HGPS cell (cell line): ENCODE data around the genes CNOT6 and BTNL3.

DNA sequence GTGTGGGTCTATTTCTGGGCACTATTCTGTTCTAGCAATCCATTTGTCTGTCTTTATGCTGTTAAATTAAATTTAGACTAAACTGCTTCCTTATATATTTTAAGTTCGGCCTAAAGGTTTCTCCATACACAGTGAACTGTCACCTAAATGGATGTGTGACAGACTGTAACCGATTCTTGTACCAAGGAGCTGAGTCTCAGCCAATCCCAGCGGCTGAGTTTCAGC, 15.6 kb upstream of the TBC1D9B start:
- RRBS, result no CpG with 5 or more reads among the region's 3 CpGs

GRCh38 chr5:179970229-179970765, 62.6 kb upstream of the TBC1D9B start:
- RRBS, result no CpG with 5 or more reads among the region's 3 CpGs

- RRBS, result no CpG with 5 or more reads among the region's 22 CpGs
Measured at GRCh38 chr5:180080589-180081372, 9.2 kb upstream of the RNF130 start.

- RRBS, result no CpG with 5 or more reads among the region's 9 CpGs
Measured at GRCh38 chr5:180242457-180243430, 33.7 kb upstream of the RASGEF1C start.

GRCh38 chr5:180291030-180291800, 668 bp downstream of the MAPK9 start:
- RRBS, result 1% methylated on average over 22 of the region's 56 CpGs

DNA sequence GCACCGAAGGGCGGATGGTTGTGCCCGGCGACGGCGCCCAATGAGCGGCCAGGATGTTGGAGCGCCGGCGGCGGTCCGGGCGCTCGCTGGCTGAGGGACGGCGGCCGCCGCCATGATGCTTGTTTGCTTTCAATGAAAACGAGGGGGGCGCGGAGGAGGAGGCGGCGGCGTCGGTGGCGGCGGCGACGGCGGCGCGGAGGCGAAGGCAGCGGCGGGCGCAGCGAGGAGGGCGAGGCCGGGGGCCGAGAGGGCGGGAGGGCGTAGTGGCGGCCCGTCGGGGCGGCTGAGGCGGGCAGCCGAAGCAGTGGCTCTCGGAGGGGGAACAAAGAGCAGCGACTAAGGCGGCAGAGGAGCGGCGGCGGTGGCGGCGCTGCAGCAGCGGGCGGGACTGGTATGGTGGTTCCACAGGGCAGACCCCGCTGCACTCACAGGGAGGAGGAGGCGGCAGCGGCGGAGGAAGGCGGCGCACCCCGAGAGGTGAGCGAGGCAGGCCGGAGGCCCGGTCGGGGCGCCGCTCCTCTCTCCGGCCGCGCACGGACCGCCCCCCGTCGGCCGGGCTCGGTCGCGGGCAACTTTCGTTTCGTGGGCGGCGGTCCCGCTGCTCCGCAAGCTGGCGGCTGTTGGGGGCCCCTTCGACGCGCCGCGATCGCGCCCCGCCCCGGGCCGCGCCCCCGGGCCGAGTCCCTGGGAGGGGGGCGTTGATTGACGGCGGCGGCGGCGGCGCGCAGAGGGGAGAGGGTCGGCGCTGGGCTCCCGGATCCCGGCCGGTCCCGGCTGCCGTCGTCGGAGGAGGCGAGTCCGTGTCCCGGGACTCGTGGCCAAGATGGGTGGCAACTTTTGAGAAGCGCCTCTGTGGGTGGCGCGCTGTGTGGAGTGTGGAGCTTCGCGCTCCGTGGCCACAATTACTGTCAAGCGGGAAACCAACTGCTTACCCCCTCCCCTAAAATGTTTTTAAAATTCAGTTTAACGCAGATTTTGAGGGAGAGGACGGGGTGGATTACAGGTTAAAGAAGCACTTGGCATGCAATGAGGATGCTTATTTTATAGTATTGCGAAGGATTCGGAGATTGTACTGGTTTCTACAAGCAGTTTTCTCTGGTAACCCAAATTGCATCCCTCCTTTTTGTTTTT, at the start of gene CNOT6:
Gene CNOT6 (plus strand): TSS at position 93 of the 1,131 bp plus-strand sequence.
- RRBS, result 2% methylated on average over 40 of the region's 134 CpGs

DNA sequence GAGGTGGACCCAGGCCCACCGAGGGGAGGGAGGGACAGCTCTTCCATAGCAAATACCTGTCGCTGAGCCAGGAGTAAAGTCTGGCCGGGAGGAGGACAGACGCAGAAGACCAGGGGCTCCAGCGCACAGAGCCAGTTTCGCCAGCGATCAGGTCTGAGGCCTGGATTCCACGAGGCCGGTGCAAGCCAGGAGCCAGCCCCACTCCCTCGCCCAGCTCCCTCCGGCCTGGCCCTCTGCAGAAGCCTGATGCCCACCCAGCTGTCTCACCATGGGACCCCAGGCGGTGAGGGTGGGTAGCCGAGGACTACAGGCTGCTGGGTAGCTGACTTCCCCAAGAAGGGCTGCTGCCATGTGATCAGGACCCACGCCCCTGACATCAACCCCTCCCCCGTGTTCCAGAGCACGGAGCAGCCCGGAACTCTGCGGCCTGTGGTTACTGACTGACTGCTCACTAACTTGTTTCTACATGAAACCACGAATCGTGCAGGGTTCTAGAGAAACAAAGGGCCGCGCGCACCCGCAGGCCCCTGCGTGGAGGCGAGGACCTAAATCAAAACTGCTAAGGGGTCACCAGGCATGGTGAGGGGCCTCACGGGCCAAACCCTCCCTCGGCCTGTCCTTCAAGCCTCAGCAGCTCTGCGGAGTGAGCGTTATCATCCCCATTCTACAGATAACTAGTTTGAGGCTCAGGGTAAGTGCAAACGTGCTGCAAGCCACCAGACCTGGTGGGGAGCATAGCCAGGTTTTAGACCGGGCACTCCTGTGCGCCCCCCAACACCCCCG, 1.1 kb upstream of the MGAT1 start:
- RRBS, result 43% methylated on average over 7 of the region's 34 CpGs

DNA sequence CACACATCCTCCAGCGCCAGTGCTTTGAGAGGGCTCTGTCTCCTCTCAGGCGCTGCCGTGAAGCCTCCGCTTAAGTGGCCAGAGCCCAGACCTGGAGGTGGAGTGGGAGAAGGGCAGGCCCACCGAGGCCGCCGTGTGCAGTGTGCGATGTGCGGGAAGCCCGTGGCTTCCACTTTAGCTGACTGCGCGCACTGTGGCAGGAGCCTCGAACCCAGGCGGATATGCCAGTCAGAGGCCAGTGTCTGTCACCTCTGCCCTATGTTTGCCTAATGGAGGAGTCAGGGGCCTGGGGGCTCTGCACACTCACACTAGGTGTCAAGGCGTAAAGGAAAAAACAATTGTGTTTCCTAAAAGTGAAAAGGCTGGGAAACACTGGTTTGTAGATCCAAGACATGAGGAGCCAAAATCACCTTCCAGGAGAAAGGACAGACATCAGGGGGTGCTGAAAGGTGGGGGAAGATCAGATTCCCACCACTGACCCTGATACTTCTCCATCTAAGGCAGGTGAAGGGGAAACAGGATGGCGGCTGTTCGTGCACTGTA, 1.8 kb upstream of the MGAT1 start:
- RRBS, result no CpG with 5 or more reads among the region's 17 CpGs

DNA sequence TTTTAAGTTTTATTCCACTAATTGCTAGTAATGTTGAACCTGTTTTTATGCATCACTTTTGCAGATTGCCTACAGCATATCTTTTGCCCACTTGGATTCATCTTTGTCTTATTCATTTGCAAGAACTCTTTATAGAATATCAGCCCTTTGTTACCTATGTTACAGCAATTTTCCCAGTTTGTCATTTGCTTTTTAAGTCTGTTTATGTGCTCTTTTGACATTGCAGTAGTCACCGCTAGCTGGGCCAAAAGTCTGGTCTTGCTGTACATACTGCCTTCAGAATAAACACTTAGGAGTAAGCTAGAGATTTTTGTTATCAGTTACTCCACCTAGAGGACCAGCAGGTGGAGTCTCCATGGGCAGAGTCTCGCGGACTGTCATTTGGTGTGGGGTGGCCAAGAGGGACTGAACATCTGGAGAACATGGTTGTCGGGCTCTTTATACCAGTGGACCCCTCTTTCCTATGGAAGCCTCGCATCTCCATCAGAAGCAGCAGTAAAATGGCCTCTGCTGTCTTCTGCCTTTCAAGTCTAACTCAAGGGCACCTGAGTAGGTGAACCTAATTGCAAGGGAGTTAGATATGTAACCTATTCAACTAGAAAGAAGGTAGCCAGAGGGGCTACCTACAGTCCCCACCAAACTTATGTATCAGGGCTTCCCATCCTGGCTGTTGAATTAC, 10.8 kb upstream of the MGAT1 start:
- RRBS, result no CpG with 5 or more reads among the region's 5 CpGs

DNA sequence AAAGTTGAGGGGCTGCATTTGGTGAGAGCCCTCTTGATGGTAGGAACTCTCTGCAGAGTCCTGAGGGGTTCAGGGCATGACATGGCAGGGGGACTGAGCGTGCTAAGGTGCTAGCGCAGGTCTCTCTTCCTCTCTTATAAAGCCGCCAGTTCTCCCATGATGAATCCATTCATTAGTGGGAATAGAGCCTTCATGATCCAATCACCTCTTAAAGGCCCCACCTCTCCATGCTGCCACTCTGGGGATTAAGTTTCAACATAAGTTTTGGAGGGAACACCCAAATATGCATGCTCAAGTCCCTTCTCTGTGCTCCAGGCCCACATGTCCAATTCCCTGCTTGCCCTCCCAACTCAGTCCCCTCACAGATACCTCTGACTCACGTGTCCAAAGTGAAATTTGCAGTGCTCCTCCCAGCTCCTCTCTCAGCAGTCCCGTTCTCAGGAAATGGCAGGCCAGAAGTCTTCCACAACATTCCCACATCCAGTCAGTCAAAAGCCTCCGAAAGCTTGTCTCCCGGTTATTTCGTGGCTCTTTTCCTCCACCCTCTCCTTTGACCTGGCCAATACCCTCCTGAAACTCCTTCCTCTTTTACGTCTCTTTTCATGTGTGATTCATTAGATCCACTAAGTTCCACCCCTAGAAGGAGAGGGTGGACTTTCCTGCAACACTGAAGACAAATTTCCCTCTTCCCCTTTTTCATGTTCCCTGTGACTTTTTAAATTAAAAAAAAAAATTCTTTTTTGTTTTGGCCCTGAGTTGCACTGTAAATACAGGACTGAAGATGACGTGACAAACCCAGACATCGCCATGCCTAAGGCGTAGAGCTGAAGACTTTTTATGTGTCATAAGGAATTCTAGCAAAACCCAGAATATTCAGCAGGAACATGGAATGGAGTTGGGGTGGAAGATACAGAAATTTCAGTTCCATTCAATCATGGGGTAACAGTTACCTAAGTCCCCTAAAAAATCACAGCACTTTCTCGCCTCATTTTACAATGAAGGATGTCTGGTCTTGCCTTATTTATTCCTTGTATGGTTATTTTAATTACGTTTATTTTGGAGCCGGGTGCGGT, 12.8 kb upstream of the MGAT1 start:
- RRBS, result no CpG with 5 or more reads among the region's 16 CpGs

GRCh38 chr5:180816501-180817779, 14.3 kb upstream of the MGAT1 start:
- RRBS, result no CpG with 5 or more reads among the region's 16 CpGs

GRCh38 chr5:180820317-180820682, 17.7 kb upstream of the MGAT1 start:
- RRBS, result no CpG with 5 or more reads among the region's 6 CpGs

DNA sequence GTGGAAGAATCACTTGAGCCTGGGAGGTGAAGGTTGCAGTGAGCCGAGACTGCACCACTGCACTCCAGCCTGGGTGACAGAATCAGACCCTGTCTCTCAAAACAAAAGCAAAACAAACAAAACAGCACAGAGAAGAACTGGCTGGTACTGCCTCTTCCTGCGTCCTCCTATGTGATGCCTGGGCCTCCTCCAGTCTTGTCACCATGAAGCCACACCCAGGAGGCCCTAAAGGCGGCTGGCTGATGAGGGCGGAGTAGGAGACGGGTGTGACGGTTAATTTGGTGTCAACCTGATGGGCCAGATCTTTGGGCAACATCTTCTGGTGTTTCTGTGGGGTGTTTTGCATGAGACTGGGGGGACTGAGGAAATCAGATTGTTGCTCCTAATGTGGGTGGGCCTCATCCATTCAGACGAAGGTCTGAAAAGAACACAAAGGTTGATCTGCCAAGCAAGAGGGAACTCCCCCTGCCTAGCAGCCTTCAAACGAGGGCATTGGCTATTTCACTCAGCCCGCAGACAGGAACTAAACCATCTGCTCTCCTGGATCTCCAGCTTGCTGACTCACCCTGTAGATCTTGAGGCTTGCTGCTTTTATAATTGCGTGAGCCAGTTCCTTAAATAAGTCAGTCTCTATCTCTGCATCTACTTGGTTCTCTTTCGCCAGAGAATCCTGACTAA, 12.6 kb upstream of the ZFP62 start:
- RRBS, result no CpG with 5 or more reads among the region's 11 CpGs

DNA sequence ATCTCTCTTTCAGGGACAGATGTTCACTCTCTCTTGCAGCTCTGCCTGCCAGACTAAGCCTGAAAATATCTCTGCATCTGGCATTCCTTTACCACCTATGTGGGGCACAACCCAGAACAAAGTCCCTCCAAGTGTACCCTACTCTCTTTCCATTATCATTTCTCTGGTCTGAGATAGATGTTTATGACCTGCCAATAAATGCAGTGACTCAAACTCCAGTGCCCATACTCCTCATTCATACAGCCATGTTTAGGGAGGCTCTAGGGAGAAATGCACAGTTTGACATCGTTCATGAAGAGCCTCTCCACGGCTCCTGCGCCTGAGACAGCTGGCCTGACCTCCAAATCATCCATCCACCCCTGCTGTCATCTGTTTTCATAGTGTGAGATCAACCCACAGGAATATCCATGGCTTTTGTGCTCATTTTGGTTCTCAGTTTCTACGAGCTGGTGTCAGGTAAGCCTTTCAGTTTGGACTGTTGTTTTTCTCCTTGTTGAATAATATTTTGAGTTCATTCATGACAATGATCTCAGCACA, at the start of gene BTNL3:
Gene BTNL3 (plus strand): TSS at position 225 of the 537 bp plus-strand sequence.
- RRBS, result no CpG with 5 or more reads among the region's 4 CpGs

GRCh38 chr5:181169059-181169864, 21.9 kb downstream of the OR2V2 start:
- RRBS, result no CpG with 5 or more reads among the region's 26 CpGs

DNA sequence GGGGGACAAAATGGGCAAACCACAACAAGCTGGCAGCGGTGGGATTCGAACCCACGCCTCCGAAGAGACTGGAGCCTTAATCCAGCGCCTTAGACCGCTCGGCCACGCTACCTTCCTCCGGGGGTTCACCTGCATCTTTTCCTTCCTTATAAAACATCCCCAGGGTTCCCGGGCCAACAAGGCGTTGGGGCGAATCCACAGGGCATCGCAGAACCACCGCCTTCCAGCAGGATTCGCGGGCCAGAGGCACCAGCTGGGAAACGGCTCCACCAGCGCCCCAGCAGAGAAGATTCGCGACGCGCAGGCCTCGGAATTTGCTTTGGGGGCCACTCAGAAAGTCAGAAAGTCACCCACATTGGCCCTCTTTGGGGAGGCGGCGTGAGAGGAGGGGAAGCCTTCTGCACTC, 26.6 kb downstream of the OR2V2 start:
- RRBS, result no CpG with 5 or more reads among the region's 25 CpGs

DNA sequence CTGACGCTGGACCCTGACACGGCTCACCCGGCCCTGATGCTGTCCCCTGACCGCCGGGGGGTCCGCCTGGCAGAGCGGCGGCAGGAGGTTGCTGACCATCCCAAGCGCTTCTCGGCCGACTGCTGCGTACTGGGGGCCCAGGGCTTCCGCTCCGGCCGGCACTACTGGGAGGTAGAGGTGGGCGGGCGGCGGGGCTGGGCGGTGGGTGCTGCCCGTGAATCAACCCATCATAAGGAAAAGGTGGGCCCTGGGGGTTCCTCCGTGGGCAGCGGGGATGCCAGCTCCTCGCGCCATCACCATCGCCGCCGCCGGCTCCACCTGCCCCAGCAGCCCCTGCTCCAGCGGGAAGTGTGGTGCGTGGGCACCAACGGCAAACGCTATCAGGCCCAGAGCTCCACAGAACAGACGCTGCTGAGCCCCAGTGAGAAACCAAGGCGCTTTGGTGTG, 9.5 kb downstream of the RACK1 start:
- RRBS, result 97% methylated on average over 3 of the region's 34 CpGs

GRCh38 chr5:181245520-181246013, 1.9 kb upstream of the RACK1 start:
- RRBS, result 44% methylated on average over 5 of the region's 13 CpGs

DNA sequence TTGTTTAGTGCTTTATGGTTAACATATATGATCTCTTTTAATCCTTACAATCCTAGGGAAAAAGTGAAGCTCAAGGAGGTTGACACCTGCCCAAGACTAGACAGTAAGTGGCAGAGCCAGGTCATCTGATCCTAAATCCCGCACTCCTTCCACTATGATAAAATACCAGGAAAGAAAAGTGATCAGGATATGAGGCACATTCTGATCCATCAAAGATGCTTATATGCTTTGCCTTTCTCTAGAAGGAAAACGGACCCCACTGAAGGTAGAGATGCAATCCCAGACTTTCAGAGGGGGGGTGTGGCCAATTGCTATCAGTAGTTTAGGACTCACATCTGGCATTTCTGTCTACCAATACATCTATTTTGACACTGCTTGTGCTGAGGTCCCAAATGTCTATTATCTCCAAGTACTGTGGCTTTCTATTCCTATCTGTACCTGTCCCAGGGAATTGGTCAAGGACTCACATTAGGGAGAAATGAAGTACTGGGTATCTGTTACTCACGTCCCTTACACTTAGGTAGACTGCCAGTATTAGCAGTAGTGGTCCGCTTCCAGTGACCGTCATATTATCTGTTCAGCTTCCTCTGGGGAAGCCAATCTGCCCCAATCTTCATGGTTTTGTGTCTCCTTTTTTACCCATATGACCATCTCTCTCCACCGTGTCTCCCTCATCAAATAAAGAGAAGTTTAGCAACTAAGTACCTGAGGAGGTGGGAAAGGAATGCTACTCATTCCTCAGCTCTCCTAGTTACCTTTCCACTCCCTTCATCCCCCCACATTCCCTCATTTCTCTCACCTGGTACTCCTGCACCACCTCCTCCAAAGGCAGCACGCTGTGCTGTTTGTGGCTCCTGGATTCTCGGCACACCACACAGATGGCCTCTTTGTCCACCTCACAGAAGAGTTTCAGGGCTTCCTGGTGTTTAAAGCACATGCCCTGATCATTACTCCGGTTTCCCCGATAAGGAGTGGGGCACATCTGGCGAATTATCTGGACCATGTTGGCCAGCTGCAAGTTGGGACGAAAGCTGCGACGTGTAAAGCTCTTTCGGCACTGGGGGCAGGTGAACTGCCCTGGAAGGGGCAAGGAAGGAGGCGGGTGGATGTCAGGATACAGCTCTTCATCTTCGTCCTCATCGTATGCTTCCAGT, 1.4 kb downstream of the TRIM52 start:
- RRBS, result no CpG with 5 or more reads among the region's 18 CpGs